ENCODE measurements around the genes GARS1 and PPP1R17.

GRCh38 chr7:30263055-30263710 lies 21.2 kb upstream of the ZNRF2 start:
- PRO-cap = no peak
- RAMPAGE, long total RNA, 2 experiments = no peak in any of the 2 experiments

DNA sequence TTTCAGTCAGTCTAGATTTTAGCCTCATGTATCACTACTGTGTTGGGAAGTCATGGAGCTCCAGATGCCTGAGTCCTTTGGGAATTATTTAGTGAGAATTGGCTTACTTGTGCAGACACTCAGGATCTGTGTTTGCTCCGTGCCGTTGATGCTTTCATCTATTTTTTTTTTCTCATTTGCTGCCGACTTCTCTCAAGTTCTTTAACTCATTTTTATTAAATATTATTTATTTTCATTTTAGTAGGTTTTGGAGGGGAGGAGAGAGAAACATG lies 36.8 kb downstream of the ZNRF2 start:
- PRO-cap = no peak
- RAMPAGE, long total RNA, 2 experiments = no peak in any of the 2 experiments

- PRO-cap = no peak
- RAMPAGE, long total RNA, 2 experiments = no peak in any of the 2 experiments
Measured at GRCh38 chr7:30322929-30323903, 38.8 kb downstream of the ZNRF2 start.

DNA sequence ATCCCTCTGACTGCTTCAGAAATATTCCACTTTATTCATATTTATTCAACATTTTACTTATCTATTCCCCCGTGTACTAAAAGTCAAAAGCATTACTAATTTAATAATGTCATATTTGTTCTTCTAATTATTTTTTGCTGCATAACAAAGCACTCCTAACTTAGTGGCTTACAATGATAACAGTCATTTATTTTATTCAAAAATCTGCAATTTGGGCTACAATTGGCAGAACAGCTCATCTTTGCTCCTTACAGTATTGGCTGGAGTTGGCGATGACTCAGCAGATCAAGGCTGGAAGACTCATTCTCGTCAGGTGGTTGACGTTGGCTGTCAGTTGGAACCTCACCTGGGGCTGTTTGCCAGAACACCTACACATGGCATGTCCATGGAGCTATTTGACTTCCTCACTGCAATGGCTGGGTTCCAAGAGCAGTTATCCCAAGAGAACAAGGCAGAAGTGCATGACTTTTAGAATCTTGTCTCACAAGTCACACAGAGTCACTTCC lies 75.2 kb downstream of the NOD1 start:
- PRO-cap = no peak
- RAMPAGE, long total RNA, 2 experiments = no peak in any of the 2 experiments

GRCh38 chr7:30432806-30433380 lies 45.7 kb downstream of the NOD1 start:
- PRO-cap = no peak
- RAMPAGE, long total RNA, 2 experiments = no peak in any of the 2 experiments

GRCh38 chr7:30594491-30595188 lies at the start of gene GARS1:
GARS1 (plus strand) TSS chr7:30594878.
- PRO-cap = bidirectional peak, plus-strand start at chr7:30594884, minus-strand start at chr7:30594716
- RAMPAGE, long total RNA, 2 experiments = start-site peak on the plus strand in 2 of 2 experiments, at chr7:30594861-30595076 at its widest, 31 to 554 reads per replicate

DNA sequence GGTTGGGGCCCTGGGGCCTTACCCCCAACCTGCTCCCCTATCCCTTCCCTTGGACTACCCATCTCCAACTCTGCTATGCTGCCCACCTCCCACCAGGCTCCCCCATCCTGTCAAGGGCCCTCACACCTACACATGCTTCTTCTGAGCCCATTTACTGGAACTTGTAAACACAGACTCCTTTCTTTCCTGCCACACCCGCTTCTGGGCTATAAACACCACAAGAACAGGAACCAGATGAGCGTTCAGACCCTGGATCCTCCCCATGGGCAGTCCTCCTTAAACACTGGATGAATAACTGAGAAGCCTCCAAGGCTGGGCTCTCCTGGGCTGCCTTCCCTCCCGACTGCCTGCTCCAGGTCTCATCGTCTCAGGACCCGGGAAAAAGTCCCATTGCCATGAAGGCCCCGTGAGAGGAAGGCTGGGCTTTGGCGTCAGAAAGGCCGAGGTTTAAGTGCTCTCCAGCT lies 15.5 kb upstream of the CRHR2 start:
- PRO-cap = no peak
- RAMPAGE, long total RNA, 2 experiments = no peak in any of the 2 experiments

GRCh38 chr7:30846233-30846833 lies 65.3 kb upstream of the AQP1 start:
- PRO-cap = no peak
- RAMPAGE, long total RNA, 2 experiments = no peak in any of the 2 experiments

DNA sequence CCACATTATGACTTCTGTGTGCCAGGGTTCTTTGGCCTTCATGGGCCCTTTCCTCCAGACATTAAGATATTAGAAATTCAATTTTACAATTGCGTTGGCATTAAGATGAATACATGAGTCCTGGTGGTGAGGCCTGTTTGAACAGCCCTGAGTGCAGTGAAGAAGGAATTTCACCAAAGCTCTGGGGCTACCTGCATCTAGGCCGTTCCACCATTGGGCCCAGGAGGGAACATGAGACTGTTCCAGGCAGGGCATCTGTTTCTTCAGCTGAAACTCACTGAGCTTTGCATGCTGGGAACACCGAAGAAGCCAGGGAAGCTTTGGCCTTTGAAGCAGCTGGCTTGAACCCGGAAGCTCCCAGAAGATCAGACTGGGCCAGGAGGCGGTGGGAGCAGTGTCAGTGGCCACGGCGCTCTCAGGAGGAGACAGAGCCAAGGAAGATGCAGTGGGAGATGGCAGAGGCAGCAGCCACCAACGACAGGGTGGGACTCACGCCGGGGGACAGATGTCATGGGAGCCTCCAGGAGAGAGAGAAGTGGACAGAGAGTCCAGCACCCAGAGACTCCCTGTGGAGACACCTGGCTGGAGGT lies 6.7 kb upstream of the AQP1 start:
- PRO-cap = no peak
- RAMPAGE, long total RNA, 2 experiments = no peak in any of the 2 experiments

GRCh38 chr7:31318410-31318865 lies 22.1 kb downstream of the NEUROD6 start:
- PRO-cap = no peak
- RAMPAGE, long total RNA, 2 experiments = no peak in any of the 2 experiments

DNA sequence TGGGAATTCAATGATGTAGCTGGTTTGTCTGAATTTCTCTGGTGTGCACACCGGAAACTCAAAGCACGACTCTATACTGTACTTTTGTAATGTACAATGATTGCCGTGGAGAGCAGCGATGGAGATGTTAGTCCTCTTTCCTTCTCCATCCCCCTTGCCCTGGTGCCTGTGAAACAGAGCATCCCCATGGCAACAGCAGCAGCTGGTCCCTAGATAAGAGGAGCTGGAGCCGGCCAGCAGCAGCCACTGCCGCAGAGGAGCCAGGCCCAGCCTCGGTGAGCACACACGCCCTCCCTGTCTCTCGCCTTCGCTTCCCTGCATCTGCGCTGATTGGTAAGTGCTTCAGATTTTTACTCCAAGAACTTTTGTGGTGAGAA lies at the start of gene PPP1R17:
Gene PPP1R17, plus strand, starts transcription at position 242 of the 377 bp plus-strand sequence.
- PRO-cap = no peak
- RAMPAGE, long total RNA, 2 experiments = no peak in any of the 2 experiments

DNA sequence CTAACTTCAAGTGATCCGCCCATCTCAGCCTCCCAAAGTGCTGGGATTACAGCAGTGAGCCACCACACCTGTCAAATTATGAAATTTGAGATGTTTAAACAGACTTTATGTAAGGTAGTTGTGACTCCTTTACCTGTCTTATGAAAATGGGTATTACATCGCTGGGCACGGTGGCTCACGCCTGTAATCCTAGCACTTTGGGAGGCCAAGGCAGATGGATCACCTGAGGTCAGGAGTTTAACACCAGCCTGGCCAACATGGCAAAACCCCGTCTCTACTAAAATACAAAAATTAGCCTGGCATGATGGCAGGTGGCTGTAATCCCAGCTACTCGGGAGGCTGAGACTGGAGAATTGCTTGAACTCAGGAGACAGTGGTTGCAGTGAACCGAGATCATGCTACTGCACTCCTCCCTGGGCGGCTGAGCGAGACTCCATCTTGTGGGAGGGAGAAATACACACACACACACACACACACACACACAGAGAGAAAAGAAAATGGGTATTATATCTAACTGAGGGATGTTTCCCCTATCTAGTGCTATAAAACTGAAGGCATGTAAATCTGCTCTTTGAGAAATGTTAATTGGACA lies 28.9 kb downstream of the AVL9 start:
- PRO-cap = no peak
- RAMPAGE, long total RNA, 2 experiments = no peak in any of the 2 experiments

GRCh38 chr7:32663800-32664220 lies 168.5 kb downstream of the AVL9 start:
- PRO-cap = no peak
- RAMPAGE, long total RNA, 2 experiments = no peak in any of the 2 experiments

DNA sequence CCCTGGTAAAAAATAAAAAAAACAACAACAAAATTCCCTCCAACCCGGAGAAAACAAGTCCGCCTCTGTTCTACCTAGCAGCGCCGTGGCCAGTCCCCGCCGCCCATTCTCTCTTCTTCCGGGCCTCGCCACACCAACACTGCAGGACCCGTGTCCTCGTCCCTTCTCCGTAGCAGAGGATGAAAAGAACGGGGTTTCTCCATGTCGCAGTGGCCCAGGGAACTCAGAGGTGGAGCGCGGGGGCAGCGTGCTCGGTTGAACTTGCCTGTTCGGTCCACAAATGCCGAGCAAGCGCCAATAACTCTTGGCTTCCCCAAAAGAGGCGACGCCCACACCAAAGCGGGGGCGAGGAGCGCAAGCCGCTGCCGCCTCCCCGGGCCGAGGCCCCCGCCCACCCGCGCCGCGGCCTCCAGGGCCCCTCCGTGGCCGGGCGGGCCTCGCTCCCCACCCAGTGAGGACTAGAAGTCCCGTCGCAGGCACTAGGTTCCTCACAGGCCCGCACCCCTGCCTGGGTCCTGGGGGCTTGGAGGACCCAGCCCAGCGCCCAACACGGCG lies 14.9 kb upstream of the FKBP9 start:
- PRO-cap = bidirectional peak, plus-strand start at position 337 of the sequence, minus-strand start at position 282 of the sequence
- RAMPAGE, long total RNA, 2 experiments = no peak in any of the 2 experiments

- PRO-cap = no peak
- RAMPAGE, long total RNA, 2 experiments = no peak in any of the 2 experiments
Measured at GRCh38 chr7:33733743-33734375, 171.5 kb upstream of the BMPER start.

- PRO-cap = no peak
- RAMPAGE, long total RNA, 2 experiments = no peak in any of the 2 experiments
Measured at GRCh38 chr7:34586405-34586953, 71.5 kb upstream of the NPSR1 start.

- PRO-cap = no peak
- RAMPAGE, long total RNA, 2 experiments = no peak in any of the 2 experiments
Measured at GRCh38 chr7:34757917-34758640, 100.1 kb downstream of the NPSR1 start.

DNA sequence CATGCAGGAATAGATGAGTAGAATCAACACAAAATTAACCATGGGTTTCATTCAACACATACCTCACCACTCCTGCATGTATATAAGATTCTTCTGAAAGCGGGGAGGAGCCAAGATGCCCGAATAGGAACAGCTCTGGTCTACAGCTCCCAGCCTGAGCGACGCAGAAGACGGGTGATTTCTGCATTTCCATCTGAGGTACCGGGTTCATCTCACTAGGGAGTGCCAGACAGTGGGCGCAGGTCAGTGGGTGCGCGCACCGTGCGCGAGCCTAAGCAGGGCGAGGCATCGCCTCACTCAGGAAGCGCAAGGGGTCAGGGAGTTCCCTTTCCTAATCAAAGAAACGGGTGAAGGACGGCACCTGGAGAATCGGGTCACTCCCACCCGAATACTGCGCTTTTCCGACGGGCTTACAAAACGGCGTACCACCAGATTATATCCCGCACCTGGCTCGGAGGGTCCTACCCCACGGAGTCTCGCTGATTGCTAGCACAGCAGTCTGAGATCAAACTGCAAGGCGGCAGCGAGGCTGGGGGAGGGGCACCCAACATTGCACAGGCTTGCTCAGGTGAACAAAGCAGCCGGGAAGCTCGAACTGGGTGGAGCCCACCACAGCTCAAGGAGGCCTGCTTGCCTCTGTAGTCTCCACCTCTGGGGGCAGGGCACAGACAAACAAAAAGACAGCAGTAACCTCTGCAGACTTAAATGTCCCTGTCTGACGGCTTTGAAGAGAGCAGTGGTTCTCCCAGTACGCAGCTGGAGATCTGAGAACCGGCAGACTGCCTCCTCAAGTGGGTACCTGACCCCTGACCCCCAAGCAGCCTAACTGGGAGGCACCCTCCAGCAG lies 130.9 kb downstream of the DPY19L1 start:
- PRO-cap = no peak
- RAMPAGE, long total RNA, 2 experiments = no peak in any of the 2 experiments

GRCh38 chr7:34991923-34992193 lies 45.4 kb downstream of the DPY19L1 start:
- PRO-cap = no peak
- RAMPAGE, long total RNA, 2 experiments = no peak in any of the 2 experiments

GRCh38 chr7:35248947-35250316 lies 4.5 kb downstream of the TBX20 start:
- PRO-cap = no peak
- RAMPAGE, long total RNA, 2 experiments = no peak in any of the 2 experiments

Data from lower leg skin (tissue), 2 donors.